ENCODE measurements around a stretch of chr17.

DNA sequence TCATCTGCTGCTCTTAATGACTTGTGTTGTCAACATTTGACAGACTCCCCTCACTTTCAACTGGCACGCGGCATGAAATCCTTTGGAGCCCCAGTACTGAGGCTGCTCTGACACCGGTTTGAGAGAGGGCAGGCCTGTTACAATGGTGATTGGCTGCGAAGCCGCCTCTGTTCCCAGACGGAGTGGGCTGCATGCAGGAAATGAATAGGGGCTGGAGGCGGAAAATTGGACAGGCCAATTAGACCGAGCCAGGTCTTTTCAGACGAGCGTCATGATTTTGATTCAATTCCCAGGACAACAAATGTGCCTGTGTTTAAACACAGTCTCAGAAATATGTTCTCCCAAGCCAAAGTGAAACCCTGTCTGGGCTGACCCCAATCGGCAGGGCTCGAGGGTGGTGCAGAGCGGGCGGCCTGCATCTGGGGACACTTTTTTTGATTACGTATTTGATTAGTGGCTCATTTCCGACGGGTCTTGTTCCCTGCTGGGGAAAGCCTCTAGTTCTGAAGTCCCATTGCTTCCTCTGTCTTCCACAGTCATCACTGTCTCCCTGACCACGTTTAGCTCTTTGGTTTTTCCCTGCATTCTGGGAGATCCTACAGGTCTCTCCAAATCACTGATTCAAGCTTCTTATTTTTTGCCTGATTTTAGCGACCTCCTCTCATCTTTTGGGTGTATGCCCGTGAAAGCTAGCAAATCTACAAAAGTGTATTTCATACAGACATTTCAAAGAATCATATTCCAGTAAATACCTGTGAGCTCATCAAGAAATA, 85.2 kb downstream of the RPH3AL start:
- RRBS = no CpG with 5 or more reads among the region's 20 CpGs

DNA sequence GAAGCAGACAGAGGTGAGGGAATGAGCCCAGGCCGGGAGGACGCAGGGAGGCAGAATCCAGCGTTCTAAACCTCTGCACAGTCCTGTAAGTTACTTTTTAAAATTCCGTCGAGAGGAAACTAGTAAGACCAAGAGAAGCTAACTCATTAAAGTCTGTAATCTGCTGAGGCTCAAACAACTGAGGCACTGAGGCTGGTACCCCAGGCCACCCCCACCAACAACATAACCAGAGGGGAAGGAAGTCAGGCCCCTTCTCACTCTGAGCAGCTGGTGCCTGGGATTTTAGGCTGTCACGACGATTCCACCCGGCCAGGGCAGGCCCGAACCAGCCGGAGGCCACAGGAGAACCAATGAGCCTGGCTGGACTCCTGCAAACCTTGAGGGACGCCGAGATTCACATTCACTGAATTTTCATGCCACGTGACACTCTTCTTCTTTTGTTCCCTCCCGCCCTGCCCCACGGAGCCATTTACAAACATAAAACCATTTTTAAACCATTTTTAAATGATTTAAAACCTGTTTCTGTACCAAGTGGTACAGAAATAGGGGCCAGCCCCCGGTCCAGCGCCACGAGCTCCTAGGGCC, 48.2 kb downstream of the RPH3AL start:
- RRBS = no CpG with 5 or more reads among the region's 18 CpGs

DNA sequence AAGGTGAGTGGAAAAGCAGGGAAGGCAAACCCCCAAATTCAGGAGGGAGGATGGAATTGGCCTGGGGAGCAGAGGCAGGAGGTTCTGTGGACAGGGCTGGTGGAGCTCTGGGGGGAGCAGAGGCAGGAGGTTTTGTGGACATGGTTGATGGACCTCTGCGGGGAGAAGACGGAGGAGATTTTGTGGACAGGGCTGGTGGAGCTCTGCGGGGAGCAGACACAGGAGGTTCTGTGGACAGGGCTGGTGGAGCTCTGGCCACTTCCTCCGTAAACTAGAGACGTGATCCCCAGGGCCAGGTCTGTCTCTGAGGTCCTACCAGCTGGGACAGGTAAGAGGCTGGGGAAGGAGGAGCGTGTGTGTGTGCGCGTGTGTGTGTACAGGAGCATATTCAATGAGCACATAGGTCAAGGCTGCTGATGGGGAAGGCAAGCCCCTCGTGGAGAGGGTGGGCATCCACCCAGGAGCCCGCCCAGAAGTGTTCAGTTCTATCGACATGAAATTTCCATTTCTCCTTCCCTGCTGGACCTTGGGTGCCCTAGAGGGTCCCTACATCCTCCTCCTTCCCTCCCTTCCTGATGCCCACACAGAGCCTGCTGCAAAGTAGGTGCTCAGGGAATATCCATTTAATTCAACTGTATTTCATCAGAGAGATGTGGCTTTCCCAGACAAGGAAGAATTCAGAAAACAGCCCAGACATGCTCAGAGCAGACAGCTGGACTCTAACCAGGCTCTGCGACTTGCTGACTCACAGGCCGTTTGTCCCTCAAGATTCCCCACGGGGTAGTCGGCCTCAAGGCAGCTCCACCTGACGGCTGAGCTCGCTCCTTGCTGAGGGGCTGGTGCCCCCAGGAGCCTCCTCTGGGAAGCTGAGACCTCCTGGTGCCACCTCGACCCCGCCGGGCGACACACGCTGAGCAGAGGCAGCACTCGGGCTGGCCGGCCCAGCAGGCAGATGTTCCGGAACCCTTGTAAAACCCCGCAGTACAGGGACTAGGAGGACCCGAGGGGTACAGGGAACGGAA, 20.4 kb downstream of the RPH3AL start:
- RRBS = 56% methylated on average over 9 of the region's 28 CpGs

- RRBS = no CpG with 5 or more reads among the region's 8 CpGs
These were observed 19.4 kb downstream of the RPH3AL start for GRCh38 chr17:333214-333546.

GRCh38 chr17:347963-348590, 4.5 kb downstream of the RPH3AL start:
- RRBS = no CpG with 5 or more reads among the region's 3 CpGs

- RRBS = no CpG with 5 or more reads among the region's 11 CpGs
These were observed 2.8 kb downstream of the C17orf97 start for GRCh38 chr17:412935-413345.

- RRBS = no CpG with 5 or more reads among the region's 24 CpGs
These were observed 4.0 kb downstream of the C17orf97 start for GRCh38 chr17:413891-414729.

- RRBS = no CpG with 5 or more reads among the region's 24 CpGs
These were observed 79.1 kb downstream of the C17orf97 start for GRCh38 chr17:489113-489721.

- RRBS = no CpG with 5 or more reads among the region's 13 CpGs
These were observed 111.3 kb downstream of the C17orf97 start for GRCh38 chr17:521462-521846.

DNA sequence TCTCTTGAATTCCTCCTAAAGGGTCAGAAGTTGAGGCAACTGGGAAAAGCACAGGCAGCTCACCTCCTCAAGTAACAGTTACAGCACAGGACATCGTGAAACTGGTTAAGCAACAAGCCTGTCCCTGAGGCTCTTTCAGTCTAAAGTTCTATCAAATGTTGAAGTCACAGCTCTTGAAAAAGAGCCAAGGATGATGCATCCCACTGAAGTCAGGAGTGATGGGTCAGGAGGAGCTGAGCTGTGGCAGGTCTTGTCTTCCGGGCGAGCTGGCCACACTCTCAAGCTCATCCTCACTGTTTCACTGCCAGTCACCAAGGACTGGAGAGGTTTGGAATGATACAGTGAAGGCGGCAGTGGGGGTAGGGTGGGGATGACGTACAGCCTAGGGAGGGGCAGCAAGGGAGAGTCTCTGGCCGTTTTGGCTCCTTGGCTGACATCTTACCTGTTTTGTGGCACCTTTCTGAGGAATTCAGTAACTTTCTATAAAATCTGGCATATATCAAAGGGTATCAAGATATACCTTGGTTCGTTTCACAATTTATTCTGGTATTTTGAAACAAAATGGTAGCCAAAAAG, 99.4 kb downstream of the VPS53 start:
- RRBS = no CpG with 5 or more reads among the region's 7 CpGs

DNA sequence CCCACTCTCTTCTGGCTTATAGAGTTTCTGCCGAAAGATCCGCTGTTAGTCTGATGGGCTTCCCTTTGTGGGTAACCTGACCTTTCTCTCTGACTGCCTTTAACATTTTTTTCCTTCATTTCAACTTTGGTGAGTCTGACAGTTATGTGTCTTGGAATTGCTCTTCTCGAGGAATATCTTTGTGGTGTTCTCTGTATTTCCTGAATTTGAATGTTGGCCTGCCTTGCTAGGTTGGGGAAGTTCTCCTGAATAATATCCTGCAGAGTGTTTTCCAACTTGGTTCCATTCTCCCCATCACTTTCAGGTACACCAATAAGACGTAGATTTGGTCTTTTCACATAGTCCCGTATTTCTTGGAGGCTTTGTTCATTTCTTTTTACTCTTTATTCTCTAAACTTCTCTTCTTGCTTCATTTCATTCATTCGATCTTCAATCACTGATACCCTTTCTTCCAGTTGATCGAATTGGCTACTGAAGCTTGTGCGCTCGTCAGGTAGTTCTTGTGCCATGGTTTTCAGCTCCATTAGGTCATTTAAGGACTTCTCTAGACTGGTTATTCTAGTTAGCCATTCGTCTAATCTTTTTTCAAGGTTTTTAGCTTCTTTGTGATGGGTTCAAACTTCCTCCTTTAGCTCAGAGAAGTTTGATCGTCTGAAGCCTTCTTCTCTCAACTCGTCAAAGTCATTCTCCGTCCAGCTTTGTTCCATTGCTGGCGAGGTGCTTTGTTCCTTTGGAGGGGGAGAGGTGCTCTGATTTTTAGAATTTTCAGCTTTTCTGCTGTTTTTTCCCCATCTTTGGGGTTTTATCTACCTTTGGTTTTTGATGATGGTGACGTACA, 75.7 kb downstream of the VPS53 start:
- RRBS = no CpG with 5 or more reads among the region's 15 CpGs

GRCh38 chr17:713920-714462, 648 bp downstream of the VPS53 start:
- RRBS = no CpG with 5 or more reads among the region's 23 CpGs

DNA sequence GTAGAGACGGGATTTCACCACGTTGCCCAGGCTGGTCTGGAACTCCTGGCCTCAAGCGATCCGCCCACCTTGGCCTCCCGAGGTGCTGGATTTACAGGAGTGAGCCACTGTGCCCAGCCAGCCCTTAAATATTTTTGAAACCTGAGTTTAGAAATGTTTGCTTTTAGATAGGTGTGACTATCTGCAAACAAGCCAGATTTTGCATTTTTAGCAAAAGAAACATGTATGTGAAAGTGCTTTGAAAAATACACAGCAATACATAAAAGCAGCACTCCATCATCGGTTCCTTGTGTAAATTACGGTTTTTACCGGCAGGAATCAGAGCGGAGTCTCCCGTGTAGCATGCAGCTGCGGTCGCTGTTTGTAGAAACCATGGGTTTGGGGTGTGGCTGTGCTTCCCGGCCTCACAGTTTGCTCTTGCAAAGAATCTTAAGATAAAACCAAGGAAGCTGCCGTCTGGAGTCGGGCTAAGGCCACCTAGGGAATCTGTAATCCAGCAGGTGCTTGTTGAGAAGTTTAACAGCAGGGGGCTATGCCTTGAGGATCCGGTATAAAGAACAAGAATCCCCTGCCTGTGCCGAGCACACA, 6.3 kb upstream of the TLCD3A start:
- RRBS = 56% methylated on average over 4 of the region's 17 CpGs

GRCh38 chr17:732960-733285, 527 bp downstream of the TLCD3A start:
- RRBS = under 1% methylated on average over 17 of the region's 34 CpGs

DNA sequence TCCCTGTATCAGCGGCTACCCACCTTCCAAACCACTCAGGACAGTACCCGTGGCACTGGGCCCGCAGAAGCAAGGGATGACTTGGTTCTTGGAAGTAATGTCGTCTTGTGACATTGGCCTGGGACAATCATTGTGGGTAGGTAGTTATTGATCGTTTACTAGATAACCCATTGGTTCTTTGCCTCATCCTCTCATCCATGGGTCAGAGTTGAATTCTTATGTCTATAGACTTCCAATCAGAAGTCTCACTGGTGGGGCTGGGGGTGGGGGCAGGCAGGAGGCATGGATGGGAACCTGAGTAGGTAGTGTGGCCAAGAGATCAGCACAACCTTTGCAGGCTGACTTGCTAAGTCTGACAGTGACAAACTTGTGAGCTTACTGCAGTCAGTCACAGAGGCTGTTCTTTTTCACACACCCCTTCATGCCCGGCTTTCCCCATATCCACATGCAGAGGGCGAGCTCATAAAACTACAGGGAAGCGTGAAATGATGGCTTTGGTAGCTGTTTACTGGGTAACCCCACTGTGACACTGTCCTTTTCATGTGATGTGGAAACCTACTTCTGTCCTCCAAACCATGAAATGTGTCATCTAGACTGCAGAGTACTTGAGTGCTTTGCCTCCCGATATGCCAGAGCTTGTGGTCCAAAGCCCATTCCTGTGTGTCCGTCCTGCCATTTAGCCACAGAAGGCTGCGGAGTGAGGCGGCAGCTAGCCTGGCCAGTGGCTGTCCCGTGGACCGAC, 9.7 kb downstream of the TLCD3A start:
- RRBS = no CpG with 5 or more reads among the region's 14 CpGs

DNA sequence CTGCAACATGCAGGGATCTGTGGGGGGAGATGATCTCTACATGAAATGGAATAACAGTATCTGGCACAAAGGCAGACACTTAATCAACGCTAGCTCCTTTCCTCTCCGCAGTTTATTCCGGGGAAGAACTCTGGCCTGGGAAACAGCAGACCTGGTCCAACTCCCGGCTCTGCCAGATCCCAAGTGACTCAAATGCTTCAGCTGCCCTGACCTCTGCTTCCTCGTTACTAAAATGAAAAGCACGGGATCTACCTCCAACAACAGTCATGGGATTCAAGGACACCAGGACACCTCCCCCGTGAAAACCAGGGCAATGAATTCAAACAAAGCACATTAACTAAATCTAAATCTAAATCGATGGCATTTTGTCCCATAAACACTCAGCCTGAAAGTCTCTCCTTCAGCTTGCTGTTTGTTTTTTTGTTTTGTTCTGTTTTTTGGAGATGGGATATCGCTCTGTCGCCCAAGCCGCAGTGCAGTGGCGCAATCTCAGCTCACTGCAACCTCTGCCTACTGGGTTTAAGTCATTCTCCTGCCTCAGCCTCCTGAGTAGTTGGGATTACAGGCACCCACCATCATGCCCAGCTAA, 78.2 kb downstream of the NXN start:
- RRBS = no CpG with 5 or more reads among the region's 12 CpGs

- RRBS = no CpG with 5 or more reads among the region's 5 CpGs
These were observed 69.6 kb downstream of the NXN start for GRCh38 chr17:910028-910247.

DNA sequence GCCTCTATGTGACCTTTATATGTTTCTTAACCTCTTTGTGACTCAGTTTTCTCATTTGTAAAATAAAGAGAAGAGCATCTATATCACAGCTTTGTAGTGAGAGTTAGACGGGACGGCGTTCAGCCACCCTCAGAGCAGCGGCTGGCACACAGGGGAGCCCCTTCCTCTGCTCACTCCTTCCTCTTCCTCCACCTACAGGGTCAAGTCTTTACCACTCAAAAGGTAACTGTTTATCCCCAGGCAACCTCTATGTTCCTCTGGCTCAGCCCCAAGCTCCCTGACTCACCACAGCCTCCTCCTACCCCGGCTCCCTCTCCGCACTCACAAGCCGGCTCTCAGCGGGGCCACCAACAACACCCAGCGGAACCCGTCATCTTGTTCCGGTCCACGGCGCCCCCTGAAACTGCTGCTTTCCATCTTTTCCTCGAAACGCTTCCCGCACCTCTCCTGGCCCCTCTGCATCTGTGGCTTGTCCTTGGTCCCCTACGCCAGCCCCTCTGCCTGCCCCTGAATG, 58.5 kb downstream of the NXN start:
- RRBS = 93% methylated on average over 5 of the region's 17 CpGs

- RRBS = no CpG with 5 or more reads among the region's 35 CpGs
These were observed 8.3 kb downstream of the TIMM22 start for GRCh38 chr17:1004843-1005925.

GRCh38 chr17:1019095-1019989, 22.4 kb downstream of the TIMM22 start:
- RRBS = no CpG with 5 or more reads among the region's 19 CpGs